Mesangial cell (primary cell): ENCODE data around the genes THOC1 and YES1.

DNA sequence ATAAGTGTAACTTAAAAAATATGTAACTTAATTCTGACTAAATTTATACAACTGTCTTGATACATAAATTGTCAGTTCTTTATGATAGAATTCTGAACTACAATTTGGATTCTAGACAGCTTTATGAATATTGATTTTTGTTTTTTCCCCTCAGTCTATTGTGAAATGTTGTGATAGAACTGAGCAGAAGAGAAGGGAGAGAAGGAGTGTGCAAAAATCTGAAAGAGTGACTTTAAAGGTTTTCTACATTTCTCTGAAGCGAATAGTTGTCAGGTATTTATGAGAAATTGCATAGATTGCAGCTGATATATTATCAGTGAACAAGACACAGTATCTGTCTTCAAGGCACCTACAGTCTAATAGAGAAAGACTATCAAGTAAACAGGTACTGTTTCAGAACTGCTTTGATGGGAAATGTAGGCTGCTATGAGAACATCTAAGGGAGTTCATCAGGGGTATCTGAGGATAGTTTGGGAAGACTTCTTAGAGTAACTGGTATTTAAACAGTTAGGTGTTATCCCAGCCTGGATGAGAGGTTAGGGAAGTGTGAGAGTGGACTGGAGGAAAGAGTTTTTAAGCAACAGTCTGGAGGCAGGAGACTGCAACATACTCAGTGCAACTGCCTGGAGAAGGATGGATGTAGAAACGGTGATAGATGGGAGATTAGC is 24.0 kb downstream of the USP14 start:
- RAMPAGE, long total RNA = no peak

GRCh38 chr18:267916-268335 is at the start of gene THOC1:
TSS of gene THOC1 (minus strand) at chr18:268047.
- RAMPAGE, long total RNA = start-site peak on the minus strand at chr18:268028-268047, 374 reads

DNA sequence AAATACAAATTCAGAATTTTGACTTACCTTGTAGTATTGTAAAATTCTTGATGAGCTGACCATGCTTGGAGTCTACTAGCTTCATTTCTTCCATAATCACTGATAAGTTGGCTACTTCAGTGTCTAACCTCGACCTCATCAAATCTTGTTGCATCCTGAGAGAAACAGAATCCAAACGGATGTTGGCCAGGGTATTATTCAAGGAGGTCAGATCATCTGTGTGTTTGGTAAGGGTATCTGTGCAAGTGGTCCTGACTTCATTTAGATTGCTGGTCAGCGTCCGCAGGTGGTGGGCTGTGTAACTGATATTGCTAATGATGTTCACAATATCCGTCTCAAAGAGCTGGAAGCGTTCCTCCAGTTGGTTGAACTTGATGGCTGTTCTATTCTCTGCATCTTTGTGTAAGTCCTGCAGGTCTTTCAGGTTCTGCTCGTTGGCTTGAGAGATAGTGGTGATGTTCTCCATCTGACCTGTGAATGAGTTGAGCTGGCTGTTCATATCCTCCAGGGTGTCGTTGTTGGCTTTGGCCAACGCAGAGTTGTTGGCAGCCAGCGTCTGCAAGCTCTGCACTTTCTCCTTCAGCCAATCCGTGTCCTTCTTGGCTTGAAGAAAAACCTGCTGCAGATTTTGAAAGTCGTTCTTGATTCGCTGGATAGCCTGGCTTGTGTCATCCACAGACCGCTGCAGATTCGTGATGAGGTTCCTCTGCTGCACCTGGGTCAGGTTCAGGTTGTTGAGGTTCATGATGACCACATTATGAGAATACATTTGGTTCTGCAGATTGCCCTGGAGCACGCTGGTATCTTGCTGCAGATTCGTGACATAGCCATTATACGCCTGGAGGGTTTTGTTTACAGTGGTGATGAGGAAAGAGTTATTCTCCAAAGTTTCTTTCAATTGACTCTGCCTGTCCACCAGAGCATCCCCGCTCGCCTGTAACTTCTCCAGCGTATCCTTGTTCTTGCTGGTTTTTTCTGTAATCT is 78.7 kb upstream of the THOC1 start:
- RAMPAGE, long total RNA = no peak

GRCh38 chr18:371292-371685 is 103.4 kb upstream of the THOC1 start:
- RAMPAGE, long total RNA = no peak

DNA sequence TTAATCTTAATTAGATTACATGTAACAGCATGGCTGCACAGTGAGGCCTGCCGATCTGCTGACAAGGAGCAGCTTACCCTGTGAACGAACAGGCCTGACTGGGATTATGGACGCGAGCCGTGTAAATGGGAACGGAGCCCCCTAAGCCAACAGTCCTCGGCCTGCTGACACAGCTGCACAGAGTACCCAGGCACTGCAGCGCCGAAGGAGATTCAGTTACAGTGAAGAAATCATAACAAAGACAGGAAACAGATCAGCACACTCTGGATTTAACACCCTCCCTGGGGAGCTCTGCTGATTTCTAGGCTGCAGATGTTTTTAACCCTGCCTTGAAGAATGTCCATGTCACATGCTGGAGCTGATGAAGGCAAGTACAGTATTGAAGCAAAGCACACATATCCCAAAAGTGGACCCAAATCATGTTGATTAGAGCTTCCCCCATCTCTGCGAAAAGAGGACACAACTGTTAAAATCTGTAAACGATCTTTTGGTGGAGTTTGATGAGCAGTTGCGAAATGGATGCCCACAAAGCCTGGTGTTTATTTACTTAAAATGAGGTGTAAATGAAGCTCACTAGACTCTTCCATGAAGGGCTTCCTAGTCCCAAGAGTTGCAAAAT is 43.3 kb downstream of the COLEC12 start:
- RAMPAGE, long total RNA = no peak

DNA sequence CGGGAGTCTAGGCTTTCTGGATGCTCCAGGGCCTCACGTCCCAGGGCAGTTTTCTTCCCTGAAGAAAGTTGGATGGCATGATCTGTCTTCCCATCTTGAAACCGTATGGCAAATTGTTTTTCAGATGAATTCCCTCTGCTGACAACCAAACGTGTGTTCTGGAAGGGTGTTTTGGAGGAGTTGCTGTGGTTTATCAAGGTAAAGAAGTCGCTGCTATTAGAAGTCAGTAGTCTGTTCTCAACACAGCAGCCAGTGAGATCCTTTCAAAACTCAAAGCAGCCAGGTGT is 2.0 kb downstream of the TYMS start:
- RAMPAGE, long total RNA = no peak

- RAMPAGE, long total RNA = no peak
Measured at GRCh38 chr18:666044-666326, 8.5 kb downstream of the TYMS start.

DNA sequence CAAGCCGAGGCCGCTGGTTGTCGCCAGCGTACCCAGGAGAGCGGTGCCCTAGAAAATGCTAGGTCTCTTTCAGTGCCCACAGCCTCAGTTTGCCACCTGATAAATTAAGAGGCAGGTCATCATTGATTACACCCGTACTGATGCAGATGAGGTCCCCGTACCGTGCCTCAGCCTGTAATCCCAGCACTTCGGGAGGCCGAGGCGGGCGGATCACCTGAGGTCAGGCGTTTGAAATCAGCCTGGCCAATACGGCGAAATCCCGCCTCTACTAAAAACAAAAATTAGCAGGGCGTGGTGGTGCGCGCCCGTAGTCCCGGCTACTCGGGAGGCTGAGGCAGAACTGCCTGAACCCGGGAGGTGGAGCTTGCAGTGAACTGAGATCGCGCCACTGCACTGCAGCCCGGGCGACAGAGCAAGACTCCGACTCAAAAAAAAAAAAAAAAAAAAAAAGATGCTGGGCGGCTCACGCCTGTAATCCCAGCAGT is 656 bp upstream of the ENOSF1 start:
- RAMPAGE, long total RNA = no peak

DNA sequence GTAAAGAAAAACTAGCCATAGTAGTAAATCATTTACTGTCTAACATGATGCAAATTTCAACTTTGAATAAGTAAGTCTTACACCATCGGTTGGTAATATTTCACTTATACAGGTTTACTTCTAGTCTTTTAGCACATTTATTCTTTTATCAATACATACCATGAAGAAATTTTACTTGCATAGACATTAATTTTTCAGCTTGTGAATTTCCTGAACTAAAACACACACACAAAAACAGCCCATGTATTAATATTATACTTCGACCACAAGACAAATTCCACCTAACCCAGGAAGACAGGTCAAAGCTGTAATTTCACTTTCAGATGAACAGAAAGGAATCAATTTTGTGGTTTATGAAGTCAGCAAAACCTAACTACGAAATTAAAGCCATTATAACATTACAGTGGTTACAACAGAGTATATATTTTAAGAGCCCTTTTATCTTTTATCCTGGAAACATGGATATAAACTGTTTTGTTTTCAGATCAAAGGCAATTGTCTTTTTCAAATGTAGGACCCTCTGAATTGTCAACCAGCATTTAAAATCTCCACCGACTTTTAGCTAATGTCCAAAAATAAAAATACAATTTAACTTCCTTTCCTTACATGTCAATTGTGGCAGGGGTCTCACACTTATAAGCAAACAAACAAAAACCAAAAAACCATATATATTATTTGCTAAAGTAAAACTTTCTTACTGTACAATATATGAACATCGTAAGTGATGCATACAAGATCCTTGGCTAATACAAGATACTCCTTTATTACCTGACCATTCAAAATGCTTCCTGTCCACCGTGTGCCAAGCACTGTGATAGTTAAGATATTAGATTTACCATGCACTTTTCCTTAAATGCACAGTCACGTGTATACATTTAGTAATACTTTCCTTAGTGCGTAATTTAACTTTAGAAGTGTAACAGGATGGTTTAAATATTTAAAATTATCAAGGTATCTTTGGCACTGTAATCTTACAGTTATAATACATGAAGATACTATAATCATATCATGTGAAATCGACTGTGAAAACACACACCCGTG is 1.6 kb downstream of the YES1 start:
- RAMPAGE, long total RNA = no peak

DNA sequence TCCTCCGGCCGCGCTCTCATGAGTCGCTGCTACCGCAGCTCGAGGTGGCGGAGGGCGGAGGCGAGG is 92 bp downstream of the YES1 start:
- RAMPAGE, long total RNA = no peak

- RAMPAGE, long total RNA = start-site peak on the minus strand at chr18:812245-812337, 400 reads
Measured at GRCh38 chr18:812183-812822, at the start of gene YES1. TSS of gene YES1 (minus strand) at chr18:812242.

GRCh38 chr18:907136-908019 is 2.7 kb downstream of the ADCYAP1 start:
- RAMPAGE, long total RNA = no peak

DNA sequence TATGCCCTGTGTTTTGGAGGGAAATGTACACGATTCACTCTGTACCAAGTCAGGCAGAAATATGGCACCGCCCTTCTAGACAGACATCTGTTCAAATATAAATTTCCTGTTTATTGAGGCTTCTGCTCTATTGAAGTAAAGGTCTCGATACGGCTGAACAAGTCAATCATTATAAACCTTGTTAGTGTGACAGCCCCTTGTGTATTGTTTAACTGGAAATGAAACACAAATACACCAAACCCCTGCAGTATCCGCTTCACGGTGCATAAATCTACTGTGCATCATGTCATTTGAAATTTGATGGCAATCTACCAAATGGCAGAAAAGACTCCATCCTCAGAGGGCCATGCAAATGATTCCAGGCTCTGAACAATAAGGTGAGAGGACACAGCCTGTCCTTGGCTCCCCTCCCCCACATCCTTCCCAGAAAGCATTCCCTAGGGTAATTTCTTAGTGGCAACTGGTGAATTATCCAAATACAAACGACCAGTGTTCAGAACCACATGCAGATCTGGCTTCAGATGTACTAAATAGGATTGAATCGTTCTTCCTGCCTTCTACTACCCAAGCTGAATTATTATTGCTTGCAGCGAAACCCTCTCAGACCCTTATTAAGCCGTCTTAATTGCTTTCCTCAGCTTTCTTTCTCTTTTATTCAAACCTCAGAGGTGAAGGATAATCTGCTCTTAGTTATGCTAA is 80.6 kb downstream of the ADCYAP1 start:
- RAMPAGE, long total RNA = no peak

GRCh38 chr18:2555813-2556147 is 15.5 kb downstream of the METTL4 start:
- RAMPAGE, long total RNA = no peak

- RAMPAGE, long total RNA = no peak
Measured at GRCh38 chr18:2735066-2735402, 79.5 kb downstream of the SMCHD1 start.

GRCh38 chr18:2950792-2951473 is 62.0 kb downstream of the LPIN2 start:
- RAMPAGE, long total RNA = no peak

DNA sequence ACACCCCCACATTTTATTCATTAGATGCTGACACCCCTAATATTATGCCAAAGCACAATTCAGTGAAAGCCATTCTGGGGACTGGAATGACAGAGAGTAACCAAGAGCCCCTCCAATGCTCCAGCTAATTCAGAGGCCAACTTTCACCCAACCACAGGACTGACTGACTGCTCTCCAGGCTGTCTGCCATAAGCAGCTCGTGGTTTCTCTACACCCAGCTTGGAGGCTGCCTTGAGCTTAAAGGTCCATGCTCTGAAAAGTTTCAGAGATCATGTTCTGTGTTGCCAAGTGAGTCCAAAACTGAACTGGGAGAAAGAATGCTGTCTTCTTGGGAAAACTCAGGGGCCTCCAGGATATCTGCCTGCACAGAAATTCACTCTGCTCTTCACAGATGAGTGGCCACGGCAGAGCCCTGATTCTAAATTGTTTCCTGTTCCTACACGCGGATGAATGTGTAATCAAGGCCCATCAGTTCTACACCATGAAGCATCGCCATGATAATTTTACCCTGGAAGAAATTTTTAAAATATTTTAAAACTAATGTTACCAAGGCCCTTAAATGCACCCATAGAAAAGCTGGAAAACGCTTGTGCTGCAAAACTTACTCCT is 51.1 kb downstream of the LPIN2 start:
- RAMPAGE, long total RNA = no peak

DNA sequence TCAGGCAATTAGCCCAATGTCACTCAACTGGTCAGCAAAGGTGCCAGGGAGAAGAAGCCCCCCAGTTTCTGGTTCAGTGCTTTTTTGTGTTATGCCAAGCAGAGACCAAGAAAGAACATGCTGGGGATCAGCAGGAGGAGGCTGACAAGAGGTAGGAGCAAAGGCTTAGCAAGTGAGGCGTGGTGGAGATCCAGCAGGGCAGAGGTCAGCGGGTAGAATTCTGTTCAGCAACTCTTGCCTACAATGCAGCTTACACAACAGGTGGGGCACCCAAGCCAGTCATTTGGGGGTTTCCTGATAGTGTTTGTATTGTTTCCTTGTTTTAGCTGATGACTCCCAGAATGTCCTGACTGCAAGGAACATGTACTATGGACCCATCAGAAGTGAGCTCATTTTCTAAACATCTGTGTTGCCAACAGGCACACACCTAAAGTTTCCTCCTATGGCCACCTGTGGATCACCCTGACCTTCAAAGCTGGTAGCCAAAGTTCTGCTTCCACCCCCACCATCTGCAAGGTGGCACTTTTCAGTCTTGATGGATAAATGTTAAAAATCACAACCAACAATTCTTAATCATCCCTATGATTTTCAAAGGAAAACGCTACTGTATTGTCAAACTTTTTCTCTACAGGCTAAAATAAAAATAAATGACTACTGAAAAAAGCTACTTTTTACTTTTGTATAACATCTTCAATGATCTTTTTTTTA is 28.0 kb downstream of the LPIN2 start:
- RAMPAGE, long total RNA = no peak

- RAMPAGE, long total RNA = no peak
Measured at GRCh38 chr18:3014939-3015752, 2.2 kb upstream of the LPIN2 start.

DNA sequence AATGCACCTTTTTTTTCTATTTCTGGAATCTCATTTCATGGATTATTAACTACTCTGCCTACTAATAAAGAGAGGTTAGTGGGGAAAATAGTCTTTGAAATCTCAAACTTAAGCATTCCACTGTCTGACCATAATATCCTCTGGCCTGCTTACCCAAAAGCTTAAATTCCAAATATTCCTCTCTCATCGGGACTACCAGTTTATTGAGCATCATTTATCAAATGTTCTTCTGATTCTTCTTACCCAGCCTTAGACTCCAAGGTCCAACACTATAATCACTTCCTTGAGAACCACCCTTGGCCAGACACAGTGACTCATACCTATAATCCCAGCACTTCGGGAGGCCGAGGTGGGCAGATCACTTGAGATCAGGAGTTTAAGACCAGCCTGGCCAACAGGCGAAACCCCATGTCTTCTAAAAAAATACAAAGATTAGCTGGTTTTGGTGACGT is 38.6 kb upstream of the LPIN2 start:
- RAMPAGE, long total RNA = no peak